Epithelial cell of alveolus of lung (primary cell): Measurements from ENCODE around the gene ADCY7.

DNA sequence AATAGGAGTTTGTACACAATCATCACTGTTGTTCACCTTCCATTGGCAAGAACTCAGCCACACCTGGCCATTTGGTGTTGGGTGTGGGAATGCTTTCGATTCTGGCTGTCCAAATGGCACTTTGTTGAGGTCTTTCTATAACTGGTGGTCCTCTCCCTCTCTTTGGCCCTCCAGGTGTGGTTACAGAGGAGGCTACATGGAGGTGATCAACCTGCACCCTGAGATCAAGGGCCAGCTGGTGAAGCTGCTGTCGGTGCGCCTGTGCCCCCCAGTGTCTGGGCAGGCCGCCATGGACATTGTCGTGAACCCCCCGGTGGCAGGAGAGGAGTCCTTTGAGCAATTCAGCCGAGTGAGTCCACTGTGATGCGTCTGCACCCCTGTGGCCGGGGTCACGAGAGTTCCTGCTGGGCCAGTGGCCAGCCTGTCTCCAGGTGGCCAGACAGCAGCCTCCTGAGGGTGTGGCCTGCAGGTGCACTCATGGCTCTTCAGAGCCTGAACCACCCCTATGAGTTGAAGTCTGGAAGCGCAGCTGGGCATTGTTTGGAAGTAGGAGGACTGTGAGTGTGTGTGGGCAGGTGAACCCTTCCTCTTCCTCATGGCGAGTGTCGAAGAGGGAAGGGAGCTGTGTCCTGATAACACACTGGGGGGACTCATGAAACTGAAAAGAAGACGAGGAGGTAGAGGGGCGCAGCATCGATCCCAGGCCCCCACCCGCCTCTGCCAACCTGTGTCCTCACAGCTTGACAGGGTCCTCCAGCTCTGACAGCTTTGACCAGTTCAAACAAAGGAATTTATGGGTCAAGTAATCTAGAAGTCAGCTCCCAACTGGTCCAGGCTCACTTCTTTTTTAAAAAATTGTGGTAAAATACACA is 38.1 kb downstream of the GPT2 start:
- RAMPAGE, long total RNA = no peak
- RRBS = 83% methylated on average over 3 of the region's 17 CpGs

DNA sequence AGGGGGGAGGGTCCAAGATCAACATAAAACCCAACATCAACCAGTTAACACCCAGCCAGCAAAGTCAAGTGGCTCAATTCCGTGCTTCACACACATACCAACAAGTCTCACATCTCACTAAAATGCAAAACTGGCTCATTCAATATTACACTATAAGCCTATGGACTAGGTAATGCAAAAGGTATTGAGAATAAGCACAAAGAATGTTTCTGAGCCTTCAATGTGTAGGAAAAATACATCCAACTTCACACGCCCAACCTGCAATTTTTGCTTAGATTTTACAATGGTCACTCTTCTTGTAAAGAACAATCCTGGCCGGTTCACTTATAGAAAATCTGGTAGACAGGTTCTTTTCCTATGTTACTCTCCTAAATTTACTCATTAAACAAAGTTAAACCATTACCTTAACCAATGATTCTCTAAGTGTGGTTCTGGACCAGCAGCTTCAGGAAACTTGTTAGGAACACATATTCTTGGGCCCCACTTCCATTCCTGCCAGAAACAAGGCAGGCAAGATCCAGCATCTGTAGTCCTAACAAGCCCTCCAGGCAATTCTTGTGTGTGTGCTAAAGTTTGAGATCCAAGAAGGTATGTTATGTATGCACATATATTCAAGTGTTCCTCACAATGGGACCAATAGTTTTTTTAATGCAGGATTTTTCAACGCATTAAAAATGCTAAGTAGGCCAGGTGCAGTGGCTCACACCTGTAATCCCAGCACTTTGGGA is 13.5 kb downstream of the DNAJA2 start:
- RAMPAGE, long total RNA = no peak
- RRBS = no CpG with 5 or more reads among the region's 4 CpGs

GRCh38 chr16:47037430-47038628 is 64.4 kb upstream of the DNAJA2 start:
- RAMPAGE, long total RNA = no peak
- RRBS = 3% methylated on average over 7 of the region's 95 CpGs

GRCh38 chr16:47289622-47290273 is 146.0 kb upstream of the NETO2 start:
- RAMPAGE, long total RNA = no peak
- RRBS = no CpG with 5 or more reads among the region's 1 CpG

GRCh38 chr16:47391909-47392605 is 68.8 kb downstream of the ITFG1 start:
- RAMPAGE, long total RNA = no peak
- RRBS = no CpG with 5 or more reads among the region's 9 CpGs

DNA sequence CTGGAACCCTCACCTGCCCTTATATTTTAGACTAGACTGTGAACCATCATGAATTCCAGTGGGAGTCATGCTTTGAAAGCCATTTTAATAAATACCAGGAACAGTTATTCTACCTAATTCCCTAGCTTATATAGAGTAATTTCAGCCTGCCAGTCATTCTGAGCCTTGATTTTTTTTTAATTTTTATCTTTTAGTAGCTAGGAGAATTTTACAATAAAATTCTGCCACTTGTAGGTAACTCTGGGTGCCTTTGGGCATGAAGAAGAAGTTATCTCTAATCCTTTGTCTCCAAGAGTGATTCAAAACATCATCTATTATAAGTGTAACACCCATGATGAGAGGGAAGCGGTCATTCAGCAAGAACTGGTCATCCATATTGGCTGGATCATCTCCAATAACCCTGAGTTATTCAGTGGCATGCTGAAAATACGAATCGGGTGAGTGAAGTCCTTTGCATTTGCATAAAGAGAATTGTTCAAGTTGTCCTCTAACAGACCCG is 207.9 kb downstream of the PHKB start:
- RAMPAGE, long total RNA = no peak
- RRBS = no CpG with 5 or more reads among the region's 4 CpGs

- RAMPAGE, long total RNA = no peak
- RRBS = no CpG with 5 or more reads among the region's 7 CpGs
Measured at GRCh38 chr16:47928048-47928442, 227.7 kb downstream of the ABCC12 start.

GRCh38 chr16:48060711-48060941 is 95.2 kb downstream of the ABCC12 start:
- RAMPAGE, long total RNA = no peak

- RAMPAGE, long total RNA = no peak
- RRBS = no CpG with 5 or more reads among the region's 7 CpGs
Measured at GRCh38 chr16:48501755-48502551, 108.0 kb downstream of the N4BP1 start.

DNA sequence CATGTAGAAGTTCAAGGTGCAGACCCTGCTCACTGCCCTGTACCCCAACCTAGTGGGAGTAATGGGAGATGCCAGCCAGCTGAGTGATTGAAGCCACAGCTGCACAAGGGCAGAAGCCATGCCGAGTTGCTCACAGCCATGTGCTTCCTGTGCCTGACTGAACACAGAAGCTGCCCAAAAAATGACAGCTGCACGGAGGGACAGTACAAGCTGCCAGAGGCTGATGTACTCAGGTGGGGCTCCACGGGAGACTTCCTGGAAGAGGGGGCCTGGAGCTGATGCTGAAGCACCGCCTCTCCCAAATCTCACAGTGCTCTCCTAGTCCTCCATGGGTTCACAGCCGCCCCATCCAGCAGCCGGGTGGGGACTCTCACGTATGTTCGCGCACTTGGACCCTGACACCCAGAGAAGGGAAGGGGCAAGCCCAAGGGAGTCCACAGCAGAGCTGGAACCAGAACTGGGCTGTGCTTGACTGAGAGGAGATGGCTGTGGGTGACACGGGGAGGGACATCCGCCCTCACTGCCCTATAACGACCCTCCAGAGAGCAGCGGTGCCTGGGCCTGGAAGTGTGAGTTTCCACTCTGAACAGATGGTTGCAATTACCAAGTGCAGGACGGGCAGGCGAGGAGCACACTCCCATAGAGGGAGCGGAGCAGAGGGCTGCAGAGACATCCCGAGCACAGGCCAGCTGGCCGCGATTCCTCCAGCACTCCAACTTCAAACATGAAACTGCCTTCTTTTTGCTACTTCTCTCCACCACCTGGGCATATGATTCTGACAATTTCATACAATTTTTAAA is 78.5 kb downstream of the N4BP1 start:
- RAMPAGE, long total RNA = no peak
- RRBS = no CpG with 5 or more reads among the region's 19 CpGs

DNA sequence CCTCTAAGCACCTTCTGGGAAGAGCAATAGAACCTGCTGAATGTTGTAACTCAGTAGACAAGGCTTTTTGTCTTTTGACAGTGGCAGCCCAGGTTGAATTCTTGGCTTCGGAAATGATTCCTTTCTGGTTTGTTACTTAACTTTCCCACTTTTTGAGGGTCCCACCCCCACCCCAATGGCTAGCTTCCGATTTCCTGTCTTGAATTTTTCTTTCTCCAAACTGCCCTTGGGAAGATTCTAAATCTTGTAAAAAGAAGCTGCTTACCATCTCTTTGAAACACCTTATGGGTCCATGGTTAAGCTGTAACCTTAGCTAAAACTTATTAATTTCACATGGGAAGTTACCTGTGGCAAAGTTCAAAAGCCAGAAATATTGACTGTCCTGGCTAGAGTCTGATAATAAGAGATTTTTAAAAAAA is 18.8 kb downstream of the N4BP1 start:
- RAMPAGE, long total RNA = no peak
- RRBS = no CpG with 5 or more reads among the region's 2 CpGs

GRCh38 chr16:49019718-49020415 is 261.8 kb downstream of the CBLN1 start:
- RAMPAGE, long total RNA = no peak
- RRBS = no CpG with 5 or more reads among the region's 16 CpGs

DNA sequence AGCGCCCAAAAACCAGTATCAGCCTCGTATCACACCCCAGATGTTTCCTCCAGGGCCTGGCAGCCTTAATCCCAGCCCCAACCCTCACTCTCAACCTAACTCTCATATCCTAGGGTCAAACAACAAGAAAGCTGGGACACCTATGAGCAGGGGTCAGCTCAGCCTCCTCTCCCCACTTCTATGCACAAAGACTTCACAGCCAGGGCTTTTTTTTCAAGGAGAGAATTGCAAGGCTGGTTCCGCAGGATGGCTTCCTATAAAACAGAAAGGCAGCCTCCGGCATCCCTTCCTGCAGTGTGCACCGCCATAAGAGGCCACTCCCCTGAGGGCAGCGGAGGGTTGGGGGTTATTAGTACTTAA is 13.9 kb upstream of the C16orf78 start:
- RAMPAGE, long total RNA = no peak
- RRBS = no CpG with 5 or more reads among the region's 6 CpGs

- RAMPAGE, long total RNA = no peak
- RRBS = 3% methylated on average over 2 of the region's 22 CpGs
Measured at GRCh38 chr16:49639664-49640388, 216.1 kb downstream of the ZNF423 start.

DNA sequence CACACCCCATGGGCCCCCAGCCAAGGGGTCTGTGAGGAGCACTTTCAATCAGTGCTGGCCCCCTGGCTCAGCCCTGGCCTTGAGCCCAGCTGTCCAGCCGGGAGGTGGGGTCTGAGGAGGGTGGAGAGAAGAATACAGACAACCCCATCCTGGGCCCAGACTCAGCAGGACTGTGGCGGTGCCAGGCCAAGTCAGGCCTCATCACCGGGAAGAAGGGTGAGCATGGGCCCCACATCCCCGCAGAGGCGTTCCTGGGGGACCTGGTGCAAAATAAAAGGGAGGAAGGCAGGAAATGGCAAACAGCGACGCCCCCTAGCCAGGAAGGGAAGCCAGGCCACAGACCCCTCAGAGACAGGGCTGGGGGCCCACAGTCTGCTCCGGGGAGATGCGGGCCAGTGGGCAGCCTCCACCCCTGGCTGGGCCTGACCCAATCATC is 20.7 kb downstream of the ZNF423 start:
- RAMPAGE, long total RNA = no peak
- RRBS = 8% methylated on average over 2 of the region's 9 CpGs

GRCh38 chr16:50078549-50079026 is 12.8 kb downstream of the HEATR3 start:
- RAMPAGE, long total RNA = no peak
- RRBS = no CpG with 5 or more reads among the region's 3 CpGs

- RAMPAGE, long total RNA = no peak
- RRBS = no CpG with 5 or more reads among the region's 3 CpGs
Measured at GRCh38 chr16:50224749-50225074, 41.6 kb upstream of the ADCY7 start.

GRCh38 chr16:50227675-50228184 is 38.6 kb upstream of the ADCY7 start:
- RAMPAGE, long total RNA = no peak
- RRBS = no CpG with 5 or more reads among the region's 9 CpGs

GRCh38 chr16:50236915-50237405 is 29.4 kb upstream of the ADCY7 start:
- RAMPAGE, long total RNA = no peak
- RRBS = no CpG with 5 or more reads among the region's 8 CpGs

GRCh38 chr16:50266250-50266756 is at the start of gene ADCY7:
TSS of gene ADCY7 (plus strand) at chr16:50266551.
- RAMPAGE, long total RNA = no peak
- RRBS = 0% methylated on average over 1 of the region's 18 CpGs